BE2C (cell line): Measurements from ENCODE around the genes IMPDH1, CALU and IRF5.

DNA sequence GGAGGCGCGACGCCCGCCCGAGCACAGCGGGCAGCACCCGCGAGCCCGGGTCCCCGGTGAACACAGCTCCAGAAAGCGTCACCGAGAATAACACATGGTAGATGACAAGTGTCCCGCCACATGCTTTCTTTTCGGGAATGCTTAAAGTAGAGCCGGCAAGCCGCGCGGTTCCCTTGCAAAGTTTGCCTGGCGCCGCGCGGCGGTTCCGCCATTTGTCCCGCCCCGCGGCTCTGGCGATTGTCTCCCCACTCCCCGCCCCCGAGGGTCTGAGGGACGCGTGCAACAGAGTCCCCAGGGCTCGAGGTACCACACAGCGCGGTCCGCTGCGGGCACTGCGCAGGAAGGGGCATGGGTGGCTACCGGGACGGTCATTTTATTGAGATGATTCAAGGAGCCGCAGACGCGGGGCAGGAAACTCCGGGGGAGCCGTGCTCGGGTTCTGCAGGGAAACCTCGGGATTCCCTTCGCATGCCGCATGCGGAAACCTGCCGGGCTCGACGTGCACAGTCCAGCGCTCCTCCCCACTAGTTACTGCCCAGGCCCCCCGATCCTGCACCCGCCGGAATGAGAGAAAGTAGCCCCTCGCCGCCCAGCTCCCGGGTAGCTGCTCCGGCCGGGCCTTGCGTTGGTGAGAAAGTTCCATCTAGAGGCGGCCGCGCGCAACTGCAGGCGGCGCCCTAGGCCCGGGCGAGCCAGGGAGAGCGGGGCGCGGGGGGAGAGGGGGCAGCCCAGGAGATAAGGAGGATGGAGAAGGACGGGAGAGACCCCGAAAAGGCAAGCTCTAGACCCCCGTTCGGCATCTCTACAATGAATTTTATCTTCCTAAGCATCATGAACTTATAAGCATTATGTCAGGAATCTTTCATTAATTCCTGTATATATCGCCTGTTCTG lies 946 bp upstream of the GRM8 start:
- RRBS: 1% methylated on average over 41 of the region's 79 CpGs

DNA sequence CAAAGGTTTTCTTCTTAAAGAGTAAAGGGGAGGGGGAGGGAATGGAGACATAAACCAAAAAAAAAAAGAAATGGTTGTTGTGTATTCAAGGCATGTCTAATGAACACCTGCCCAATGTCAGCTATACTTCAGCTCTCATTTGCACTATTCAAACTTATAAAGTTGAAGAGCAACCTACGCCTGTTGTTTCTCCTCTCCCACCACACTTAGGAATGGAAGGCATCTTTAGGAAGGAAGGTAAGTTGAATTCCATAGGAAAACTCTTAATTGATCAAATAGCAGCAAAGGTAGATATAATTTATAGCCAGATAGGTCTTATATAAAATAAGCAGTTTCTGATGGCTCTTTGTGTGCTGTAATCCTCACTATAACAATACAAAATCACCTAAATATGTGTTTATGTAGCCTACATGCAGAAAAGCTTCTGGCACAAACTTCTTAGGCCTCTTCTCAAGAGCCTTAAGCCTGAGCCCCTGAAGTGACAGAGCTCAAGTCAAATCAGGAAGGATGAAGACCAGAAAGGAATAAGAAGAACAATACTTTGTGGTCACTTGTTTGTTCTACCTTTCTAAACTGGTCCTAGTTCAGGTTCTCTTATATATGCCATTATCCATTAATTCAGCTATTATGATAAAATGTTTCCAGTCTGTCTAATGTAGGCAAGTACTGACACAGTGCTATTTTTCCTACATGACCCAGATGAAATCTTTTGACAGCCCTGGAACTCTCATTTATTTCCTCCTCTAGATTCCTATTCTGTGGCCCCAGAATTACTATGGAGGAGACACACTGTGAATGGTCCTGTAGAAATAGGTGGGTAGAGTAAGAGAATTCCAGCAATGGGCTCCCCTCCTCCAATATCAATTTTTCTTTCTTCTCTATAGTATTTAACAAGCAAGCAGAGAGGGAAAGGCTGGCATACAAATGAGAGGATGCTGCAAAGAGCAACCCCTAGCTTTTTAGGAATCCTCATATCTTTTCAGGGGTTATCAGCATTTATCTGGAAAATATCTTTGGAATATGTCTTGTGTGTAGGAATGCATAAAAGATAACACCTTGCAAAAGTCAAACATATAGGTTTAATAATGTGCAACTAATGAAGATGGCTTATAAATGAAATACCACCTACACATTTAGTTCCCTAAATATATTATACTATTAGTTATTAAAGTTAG lies 23.1 kb downstream of the ZNF800 start:
- RRBS: no CpG with 5 or more reads among the region's 1 CpG

DNA sequence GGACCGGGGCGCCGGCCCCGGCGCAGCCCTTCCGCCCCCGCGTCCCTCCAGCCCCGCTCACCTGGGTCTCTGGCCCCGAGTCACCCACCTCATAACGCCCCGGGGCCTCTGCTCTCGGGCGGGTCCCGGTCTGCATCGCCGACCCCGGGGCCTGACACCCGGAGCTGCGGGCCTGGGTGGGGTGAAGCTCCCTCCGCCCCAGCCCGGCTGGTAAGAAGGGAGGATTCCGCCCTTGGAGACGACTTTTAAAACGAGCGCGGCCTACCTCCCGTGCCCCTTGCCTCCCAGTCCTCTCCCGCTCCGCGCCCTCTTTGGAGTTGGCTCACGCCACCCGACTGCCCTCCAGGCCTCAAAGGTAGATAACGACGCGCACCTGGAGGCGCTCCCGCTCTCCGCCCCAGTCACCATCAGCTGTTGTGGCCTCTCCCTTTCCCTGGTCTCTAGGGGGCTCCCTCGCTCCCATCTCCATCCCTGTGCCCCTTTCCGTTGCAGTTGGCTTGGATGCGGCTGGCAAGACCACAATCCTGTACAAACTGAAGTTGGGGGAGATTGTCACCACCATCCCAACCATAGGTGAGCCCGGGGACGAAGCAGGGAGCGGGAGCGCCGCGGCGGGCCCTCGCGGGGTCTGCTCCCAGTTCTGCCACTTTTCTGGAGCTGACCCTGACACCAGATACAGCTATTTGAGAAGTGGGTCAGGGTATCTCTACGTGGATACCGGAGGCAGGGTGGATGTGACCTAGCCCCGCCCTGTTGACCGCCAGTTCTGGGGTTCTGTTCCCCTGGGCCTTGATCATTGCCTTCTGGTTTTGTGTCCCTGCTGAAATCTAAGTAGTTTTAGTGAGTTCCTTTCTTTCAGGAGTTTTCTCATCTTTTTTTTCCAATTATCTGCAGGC lies 628 bp downstream of the ARF5 start:
- RRBS: 1% methylated on average over 12 of the region's 55 CpGs

GRCh38 chr7:127793660-127793878 lies 141.6 kb downstream of the SND1 start:
- RRBS: no CpG with 5 or more reads among the region's 3 CpGs

- RRBS: under 1% methylated on average over 39 of the region's 79 CpGs
Observed at GRCh38 chr7:128409354-128410177, at the start of gene IMPDH1. TSS of gene IMPDH1 (minus strand) at chr7:128409982.

GRCh38 chr7:128591670-128592536 lies 80.2 kb upstream of the GARIN1A start:
- RRBS: no CpG with 5 or more reads among the region's 9 CpGs

- RRBS: no CpG with 5 or more reads among the region's 5 CpGs
Observed at GRCh38 chr7:128673082-128673570, 1.0 kb downstream of the GARIN1A start.

DNA sequence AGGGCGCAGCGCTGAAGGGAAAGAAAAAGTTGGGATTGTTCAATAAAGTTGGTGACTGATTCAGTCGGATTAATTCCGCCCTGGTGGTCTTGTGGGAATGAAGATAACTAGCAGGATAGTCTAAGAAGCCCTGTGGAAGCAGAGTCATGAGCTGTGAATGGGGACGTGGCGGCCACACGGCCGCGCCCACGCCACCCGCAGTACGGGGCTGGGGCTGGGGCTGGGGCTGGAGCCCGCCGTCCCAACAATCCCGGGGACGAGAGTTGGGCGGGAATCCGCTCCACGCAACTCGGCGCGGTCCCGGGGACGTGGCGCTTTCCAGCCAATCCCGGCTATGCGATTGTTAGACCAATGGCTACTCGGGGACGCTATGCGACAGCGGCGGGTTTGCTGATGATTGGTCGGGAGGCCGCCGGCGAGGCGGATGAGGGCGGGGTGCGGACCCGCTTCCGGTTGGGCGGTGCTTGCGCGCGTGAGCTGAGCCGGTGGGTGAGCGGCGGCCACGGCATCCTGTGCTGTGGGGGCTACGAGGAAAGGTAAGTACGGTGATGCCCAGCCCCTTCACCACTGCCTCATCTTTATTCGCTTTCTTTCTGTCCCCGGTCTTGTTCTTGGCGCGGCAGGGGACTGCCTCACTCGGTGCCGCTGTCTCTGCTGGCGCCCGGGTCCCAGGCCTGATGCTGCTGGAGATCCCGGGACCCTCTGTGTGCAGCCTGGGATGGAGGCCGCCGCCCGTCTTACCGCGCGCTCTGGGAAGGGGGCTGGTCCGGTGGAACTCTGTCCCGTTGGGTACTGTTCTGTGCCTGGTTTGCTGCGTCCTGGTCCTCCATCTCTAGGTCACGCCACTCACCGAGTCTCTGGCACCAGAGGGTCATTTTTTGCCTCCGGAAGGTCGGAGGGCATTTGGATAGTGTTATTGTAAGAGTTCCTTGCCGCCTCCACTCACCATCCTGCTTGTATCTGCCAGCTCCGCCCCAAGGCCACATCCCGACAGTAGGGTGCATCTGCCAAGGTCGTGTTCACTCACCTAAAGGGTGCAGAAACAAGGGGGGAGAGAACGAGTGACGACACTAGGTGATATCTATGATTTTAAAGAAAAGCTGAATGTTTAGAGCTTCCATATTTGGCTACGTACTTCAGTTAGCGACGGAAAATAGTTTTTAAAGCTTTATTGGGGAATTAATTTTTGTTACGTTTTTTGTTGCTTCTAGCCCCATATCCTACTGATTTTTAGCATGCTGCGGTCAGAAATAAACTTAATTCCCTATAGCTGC lies at the start of gene CALU:
Gene CALU (plus strand): TSS at position 463 of the 1,274 bp plus-strand sequence.
- RRBS: 2% methylated on average over 37 of the region's 84 CpGs

DNA sequence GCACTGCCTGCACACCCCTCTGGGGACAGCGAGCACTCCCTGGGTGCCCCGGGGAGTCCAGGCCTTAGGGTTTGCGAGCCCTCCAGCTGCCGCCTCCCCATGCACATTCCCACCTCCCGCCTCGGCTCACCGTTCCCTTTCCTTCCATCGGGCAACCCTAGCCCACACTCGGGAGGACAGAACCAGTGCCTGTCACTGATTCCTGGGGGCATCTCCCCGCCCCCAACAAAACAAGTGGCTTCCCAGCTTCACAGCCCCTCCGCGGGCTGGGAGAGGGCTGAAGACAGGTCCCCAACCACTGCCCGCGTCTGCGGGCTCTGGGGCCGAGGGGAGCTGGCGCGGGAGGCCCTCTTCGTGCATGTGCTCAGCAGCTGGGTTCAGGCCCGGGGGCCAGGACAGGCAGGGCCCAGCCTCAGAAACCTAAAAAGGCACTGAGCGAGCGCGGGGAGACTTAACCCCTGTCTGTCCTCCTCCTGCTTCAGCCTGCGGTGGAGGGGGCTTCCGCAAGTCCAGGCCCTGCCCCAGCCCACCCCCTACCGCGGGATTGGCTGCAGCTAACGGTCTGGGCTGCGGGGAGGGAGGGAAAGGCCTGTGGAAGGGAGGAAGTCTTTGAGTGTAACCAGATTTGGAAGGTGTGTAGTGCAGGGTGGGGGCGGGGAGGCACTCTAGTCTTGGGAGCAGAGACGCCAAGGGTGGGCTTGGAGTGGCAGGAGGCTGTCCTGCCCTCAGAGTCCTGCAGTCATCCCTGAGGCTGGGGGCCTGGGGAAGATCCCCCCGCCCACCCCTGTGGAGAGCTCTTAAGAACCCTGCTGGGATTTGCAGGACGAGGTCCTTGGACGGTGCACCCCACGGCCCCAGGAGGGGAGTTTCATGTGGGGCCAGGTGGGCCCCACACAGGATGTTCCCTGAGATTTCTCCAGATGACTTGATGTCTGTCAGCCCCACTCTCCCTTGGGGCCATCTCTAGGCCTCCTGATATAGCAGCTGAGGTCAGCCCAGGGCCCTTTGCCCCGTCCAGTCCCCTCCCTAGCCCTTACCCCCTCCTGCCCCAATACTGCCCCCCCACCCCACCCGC lies 1.3 kb downstream of the FLNC start:
- RRBS: 5% methylated on average over 2 of the region's 37 CpGs

- RRBS: no CpG with 5 or more reads among the region's 24 CpGs
Observed at GRCh38 chr7:128853260-128854045, 9.2 kb upstream of the ATP6V1F start.

DNA sequence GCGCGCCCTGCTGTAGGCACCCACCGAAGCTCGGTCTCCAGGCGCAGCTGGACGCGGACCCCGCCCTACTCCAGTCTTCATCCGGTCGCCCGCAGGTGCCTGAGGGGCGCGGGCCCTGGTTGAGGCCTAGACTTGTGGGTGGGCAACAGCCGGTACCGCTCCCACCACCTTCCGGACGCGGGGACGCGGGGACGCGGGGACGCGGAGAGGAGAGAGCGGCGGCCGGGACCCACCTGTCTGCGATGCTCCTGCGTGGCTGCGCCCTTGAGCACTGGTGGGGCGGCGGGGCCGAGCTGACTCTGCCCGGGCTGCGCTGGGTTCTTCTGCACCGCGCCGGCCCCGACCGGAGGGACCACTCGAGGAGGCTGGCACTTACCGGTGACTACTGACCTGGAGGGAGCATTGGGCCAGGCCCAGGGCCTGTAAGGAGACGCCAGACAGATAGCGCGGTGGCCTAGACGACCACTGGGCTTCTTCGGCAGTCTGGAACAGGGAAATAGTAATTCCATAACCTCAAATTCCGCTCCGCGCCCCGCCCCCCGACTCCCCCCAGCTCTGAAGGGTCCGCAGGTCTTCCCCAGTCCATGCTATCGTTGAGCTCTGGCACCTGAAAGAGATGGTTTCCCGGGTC lies 5.7 kb upstream of the KCP start:
- RRBS: 94% methylated on average over 28 of the region's 55 CpGs

GRCh38 chr7:128937580-128938384 lies at the start of gene IRF5:
TSS of gene IRF5 (plus strand) at chr7:128937927.
- RRBS: 2% methylated on average over 31 of the region's 76 CpGs

GRCh38 chr7:128938385-128938815 lies 673 bp downstream of the IRF5 start:
- RRBS: 2% methylated on average over 10 of the region's 23 CpGs

DNA sequence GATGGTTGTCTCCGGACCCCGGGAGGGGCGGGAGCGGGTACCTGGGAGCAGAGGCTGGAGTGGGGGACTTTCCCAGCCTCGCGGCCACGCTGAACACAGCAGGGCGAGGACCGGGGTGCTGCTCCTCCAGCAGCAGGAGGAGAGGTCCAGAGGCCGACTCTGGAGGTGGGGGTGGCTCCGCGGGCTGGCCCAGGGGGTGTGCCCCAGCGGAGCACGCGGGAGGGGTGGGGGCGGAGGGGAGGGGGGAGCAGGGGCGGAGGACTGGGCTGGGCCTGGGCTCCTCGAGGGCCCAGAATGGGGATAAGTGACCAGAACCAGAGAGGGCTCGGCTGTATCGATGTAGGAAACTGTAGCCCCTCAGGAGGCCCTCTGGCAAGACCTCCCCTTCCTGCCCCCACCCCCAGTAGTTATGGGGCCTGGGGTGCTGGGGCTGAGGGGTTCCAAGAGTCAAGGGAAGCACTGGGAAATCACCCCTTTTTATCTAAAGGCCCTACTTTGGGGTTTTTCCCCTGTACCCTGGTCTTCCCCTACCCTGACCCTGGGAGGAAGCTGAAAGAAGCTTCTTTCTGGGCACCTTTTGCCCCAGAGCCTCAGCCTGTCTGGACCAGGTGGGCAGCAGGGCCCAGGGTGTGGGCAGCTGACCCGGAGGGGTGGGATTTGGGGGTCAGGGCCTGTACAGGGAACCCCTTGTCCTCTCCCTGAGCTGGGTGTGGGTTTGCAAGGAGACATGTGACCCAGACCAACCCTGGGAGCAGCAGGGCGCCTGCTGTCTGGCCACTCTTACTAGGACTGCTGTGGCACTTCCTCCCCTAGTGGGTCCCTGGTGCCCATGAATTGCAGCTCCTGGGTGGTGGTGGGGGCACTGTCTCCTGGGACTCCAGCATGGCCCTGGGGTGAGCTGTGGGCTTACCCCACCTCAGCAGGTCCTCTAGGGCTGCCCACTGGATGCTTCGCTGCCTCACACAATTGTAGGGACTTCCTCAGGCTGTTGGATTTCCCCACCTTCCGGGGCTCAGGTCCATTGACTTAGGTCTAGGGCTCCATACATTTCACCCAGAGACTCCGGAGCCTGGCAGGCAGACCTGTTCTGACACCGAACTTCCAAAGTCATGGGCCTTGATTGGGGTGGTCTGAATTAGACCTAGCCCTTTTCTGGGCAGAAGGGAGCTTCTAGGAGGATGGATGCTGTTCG lies 1.5 kb downstream of the IRF5 start:
- RRBS: 38% methylated on average over 4 of the region's 27 CpGs

GRCh38 chr7:129000749-129001397 lies 54.0 kb downstream of the TNPO3 start:
- RRBS: no CpG with 5 or more reads among the region's 6 CpGs

DNA sequence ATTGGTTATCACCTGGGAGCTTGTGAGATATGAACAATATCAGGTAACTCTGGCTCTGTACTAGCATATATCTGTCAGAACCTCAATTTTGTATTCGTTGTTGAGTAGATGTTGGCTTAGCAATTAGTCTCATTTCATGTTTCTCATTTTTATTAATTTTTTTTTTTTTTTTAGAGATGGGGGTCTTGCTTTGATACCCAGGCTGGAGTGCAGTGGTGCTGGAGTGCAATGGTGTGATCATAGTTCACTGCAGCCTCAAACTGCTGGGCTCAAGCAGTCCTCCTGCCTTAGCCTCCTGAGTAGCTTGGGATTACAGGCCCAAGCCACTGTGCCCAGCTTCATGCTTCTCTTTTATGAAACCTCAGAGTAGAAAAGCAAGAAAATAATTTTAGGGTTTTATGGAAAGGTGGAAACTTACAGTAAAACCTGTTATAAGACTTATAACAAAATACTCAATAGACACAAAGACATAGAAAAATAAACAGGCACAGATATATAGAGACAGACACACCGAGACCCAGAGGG lies 14.5 kb downstream of the AHCYL2 start:
- RRBS: no CpG with 5 or more reads among the region's 2 CpGs

DNA sequence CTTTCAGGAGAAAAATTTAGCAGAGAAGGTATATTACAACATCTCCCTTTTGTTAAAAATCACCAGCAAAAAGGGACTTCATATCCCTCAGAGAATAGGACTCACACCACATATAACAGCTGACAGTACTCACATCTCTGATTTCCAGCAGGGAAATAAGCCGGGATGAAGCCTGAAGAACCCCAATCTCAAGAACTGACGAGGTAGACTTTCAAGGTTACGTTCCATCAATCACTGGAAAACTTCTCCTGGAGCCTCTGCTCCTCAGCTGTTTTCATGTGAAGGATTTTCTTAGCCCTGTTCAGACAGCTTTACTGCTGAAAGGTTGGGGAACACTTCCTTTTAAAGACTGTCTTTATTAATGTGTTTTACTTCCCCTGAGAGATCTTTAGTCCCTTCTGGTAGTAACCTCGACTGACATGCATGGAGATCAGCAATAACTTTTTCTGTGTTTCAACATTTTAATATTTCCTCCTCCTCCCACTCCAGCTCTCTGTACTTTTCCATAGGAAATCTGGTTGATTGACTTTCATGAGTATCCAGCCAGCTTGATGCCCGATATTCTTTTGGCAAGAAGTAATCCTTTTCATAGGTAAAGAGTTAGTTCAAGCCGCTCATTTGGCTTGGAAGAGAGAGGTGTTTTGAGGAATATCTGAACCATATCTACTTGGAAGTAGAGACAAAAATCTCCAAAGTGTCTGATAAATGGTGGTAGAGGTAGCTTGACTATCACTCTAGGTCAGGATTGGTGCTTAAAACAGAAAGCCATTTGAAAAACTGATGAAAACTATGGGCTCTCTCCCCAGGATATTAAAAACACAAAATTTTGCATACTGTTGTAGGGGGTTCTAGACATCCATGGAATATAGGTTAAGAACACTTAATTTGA lies 62.7 kb upstream of the STRIP2 start:
- RRBS: no CpG with 5 or more reads among the region's 6 CpGs

DNA sequence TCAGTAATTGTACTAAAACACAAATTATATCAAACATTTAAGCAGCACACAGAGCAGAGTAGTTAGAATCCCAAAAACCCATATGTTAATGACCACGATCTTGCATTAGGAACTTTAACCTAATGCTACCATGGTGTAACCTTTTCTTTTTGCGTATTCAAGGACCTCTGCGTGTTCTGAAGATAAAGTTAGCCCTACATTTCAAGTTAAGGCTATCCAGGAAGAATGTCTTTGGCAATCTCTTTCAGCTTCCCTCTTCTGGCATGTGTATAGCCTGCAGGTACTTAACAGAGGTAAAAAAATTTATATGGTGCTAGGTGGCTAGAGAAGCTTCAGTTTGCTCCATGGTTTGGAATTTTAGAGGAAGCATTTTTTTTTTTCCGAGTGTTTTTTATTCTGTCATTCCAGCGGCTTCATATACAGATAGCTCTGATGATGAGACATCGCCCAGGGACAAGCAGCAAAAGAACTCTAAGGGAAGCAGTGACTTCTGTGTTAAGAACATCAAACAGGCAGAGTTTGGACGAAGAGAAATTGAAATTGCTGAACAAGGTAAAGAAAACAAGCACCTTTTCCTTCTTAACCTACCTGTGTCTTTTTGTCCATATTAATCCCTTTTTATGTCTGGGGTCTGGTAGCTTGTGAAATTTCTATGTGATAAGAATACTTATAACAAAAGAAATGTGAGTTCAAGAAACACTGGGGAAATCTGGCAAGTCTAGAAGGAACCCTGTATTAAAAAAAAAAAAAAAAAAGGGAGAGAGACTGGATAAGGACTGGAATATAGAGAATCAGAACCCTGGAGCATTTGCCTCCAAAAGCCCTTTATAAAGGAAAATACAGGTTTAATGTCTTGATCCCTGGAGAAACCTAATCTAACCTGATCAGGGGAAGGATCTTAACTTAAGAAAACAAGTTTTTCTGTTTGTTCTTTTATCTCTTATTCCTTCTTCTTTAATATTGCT lies 45.3 kb upstream of the STRIP2 start:
- RRBS: no CpG with 5 or more reads among the region's 7 CpGs

- RRBS: no CpG with 5 or more reads among the region's 2 CpGs
Observed at GRCh38 chr7:129427516-129427989, 6.7 kb upstream of the STRIP2 start.